Mesothelial cell of epicardium (in vitro differentiated cells): ENCODE measurements around a stretch of chr10.

DNA sequence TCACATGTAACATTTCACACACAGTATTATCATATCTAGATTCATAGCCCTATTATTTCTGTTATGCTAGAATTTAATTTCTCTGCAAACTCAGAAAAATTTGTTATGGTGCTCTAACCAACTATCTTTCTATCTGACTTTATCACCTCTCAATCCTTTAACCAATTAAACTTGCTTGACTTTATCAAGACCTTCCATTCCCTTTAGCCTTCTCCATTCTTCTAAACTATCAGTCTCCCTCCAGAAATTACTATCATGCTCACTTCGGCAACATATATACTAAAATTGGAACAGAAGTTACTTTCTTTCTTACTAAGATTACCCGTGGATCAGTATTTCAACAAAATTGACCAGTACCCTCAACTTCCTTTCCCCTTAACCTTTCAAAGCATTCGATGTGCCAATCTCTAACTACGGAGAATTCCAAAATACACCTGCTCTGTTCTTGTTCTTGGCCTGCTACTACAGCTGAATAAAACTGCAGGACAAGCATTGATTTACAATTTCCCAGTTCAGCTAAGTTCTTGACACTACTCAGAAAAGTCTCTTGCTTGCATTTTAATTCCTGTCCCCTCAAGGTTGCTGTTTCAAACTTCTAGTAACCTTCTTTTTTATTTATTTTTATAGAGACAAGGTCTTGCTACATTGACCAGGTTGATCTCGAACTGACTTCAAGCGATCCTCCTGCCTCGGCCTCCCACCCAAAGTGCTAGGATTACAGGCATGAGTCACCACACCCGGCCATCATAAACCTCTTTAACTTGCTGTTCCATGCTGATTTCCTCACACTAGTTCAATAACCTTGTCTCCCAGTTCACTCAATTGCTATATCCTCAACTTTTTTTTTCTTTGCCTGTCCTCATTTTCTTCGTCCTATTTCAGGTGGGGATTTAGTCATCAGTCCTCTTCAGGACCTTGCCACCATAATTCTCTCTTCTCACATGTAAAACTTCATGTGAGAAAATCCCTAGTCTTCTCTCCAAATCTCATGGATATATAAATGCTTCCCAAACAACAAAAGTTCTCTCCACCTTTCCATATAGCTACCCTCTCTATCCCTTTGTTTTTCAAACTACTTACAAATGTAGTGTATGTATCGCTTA is 80.1 kb downstream of the ARHGAP21 start:
- PRO-cap = no peak

DNA sequence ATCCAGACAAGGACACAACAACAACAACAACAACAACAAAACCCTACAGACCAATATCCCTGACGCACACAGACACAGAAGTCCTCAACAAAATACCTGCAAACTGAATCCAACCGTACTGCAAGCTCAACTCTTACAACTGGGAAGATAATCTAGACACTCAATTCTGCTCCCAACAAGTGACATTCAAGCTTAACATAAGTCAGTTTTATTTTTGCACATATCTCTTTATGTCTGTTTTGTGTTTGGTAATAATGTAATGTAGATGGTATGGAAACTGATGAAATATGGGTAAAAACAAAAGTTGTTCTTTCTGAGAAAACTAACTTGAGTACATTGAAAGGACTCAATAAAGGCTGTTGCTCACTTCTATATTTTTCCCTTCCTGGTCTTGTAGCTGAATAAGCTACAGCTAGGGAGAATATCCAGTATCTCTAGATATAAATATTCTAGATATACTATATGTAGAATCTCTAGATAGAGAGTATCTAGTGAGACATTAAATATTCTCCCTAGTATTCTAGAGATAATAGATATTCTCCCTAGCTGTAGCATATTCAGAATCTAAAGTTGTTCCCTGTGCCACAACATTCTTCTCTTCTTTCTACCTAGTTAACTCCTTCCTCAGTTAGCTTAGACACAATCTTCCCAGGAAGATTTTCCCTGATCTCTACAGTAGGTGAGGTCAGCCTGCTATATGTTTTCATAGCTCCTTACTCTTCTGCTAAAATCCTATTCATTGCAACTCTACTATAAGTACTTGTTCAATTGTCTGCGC is 13.7 kb downstream of the ARHGAP21 start:
- PRO-cap = no peak

DNA sequence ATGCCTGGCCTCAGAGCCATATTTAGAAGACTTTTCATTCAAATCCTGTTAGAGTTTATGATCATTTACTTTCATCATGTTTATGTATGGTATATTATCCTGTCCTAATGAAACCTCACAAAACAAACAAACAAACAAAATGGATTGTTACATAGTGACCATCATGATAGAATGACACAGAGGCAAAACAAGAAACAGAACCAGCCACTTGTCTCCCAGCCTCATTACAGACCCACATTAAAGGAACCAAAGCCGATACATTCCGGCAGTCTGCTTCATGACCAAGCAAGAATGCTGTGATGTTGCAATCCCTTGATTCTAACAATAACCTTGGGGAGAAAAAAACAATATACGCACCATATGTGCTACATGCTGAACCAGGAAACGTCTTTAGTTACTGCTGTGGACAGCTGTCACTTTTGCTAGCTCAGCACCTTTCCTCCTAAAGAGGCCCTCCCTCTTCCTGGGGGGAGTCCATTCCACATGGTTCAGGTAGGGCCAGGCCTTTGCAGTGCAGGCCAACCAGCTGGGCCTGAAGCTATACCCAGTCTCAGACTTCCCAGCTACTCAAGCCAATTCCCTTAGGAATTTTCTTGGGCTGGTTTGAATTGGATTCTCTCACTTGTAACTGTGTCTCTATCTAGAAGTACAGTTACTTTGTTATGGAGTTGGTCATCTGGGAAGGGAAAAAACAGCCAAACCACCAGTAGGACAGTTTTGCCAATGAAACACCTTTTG is 79.1 kb downstream of the PRTFDC1 start:
- PRO-cap = no peak

GRCh38 chr10:24882192-24882662 is 70.2 kb downstream of the PRTFDC1 start:
- PRO-cap = no peak

DNA sequence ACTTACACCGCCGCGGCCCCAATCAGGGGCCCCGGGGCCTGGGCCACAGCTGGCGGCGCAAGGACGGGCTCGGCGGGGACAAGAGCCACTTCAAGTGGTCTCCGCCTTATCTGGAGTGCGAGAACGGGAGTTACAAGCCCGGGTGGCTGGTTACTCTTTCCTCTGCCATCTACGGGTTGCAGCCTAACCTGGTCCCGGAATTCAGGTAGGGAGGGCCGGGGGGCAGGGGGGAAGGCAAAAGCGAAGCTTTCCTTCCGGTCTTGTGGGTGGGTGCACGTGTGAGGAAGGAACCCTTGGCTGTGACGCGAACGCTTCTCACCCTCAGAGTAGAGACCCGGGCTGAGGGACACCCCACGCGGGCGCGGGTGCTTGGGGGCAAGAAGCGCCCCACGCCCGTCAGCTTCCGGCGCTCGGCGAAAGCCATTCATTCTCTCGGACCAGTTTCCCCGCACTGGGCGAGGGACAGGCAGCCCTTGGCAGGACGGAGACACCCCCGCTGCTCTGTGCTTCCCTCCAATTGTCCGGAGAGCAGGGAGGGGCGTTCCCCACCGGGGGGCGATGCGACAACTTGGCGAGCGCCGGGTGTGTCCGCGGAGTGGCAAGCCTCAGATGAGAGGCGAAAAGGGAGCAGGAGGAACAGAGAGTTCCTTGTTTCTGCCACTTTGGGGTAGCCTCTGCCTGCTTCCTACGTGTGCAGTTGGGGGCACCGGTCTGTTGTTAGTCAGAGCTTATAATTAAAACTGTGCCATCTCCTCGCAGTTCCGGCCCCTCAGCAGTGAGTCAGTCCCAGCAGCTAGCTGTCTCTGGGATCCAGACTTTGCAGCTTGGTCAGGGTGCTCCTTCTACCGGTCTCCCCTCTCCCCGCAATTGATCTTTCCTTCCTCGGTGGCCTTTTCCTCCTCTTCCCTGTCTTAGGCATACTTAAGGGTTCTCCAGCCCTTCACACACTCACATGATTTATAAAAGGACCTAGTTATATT is 1.6 kb downstream of the GPR158 start:
- PRO-cap = no peak

DNA sequence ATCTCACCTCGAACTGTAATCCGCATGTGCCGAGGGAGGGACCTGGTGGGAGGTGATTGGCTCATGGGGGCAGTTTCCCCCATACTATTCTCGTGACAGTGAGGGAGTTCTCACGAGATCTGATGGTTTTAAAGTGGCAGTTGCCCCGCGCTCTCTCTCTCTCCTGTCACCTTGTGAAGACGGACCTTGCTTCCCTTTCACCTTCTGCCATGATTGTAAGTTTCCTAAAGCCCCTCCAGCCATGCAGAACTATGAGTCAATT is 53.3 kb upstream of the MYO3A start:
- PRO-cap = no peak

GRCh38 chr10:25934639-25935373 is 777 bp downstream of the MYO3A start:
- PRO-cap = no peak

DNA sequence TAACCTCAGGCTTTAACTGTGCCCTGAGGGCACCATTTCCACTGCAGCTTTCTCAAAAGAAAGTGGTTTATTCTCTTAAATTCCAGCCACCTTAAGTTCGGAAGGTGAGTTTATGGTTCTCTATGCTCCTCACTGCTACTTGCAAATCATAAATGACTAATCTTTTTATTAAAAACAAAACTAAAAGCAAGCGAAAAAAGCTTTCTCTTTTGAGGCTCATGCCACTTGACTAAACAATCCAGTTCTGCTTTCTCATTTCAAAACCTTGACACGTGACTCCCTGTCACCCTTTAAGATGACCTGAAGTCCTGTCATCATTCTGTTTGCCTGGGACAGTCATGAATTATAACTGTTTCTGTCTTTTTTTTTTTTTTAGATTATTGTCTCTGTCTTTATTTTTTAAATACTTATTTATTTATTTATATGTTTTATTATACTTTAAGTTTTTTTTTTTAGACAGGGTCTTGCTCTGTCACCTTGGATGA is 7.3 kb upstream of the APBB1IP start:
- PRO-cap = no peak

DNA sequence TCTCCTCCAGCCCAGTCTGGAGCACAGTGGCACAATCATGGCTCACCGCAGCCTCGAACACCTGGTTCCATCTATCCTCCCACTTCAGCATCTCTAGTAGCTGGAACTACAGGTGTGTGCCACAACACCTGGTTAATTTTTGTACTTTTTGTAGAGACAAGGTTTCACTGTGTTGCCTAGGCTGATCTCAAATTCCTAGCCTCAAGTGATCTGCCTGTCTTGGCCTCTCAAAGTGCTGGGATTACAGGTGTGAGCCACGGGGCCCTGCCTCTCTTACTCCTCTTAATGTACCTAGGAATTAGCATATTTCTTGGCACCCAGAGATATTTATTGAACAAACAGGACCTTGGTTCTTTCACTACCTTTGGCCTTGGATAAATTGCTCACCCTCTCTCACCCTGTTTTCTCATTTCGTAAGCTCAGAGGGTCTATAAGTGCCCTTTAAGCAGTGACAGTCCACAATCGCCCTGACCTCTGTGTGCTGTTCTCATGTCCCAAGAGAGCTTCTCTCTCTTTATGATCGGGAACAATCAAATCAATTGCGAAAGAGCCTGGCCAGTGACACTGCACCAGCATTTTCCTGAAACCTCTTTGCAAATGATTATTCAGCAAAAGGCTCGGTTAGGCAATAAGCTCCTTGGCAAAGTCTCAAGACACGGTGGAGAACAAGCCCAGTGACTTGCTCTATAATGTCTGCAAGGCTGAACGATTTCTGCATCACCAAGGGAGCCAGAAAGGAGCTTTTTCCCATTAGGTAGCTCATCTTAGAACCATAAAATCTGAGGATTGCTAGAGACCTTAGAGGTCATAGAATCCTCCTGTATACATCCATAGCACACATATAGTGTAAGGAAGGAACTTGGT is 117.7 kb downstream of the APBB1IP start:
- PRO-cap = no peak

DNA sequence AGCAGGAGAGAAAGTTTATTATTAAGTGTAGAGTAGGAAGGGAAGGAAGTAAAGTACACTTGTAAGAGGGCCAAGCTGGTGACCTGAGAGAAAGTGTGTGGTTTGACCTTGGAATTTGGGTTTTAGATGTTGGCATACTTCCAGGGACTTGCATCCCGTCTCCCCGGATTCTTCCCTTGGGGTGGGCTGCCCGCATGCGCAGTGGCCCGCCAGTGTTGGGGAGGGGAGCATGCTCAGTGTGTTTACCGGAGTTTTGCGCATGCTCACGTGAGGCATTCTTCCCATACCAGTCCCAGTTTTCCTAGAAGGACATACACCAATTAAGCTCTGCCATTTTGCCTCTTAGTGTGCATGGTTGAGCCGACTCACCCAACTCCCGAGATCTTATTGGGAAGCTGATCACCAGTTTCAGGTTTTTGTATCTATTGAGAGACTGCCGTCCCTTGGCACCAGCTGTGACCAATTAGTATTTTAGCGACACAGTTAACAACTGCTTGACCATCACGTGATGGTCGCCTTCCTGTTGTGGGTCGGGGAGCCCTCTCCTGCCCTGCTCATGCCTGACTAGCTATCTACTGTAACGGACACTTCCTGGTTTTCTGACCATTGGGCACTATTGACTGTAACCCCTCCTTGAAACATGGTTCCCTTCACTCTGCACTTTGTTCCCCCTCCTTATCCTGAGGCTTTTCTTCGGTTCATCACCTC is 9.6 kb downstream of the PDSS1 start:
- PRO-cap = no peak

DNA sequence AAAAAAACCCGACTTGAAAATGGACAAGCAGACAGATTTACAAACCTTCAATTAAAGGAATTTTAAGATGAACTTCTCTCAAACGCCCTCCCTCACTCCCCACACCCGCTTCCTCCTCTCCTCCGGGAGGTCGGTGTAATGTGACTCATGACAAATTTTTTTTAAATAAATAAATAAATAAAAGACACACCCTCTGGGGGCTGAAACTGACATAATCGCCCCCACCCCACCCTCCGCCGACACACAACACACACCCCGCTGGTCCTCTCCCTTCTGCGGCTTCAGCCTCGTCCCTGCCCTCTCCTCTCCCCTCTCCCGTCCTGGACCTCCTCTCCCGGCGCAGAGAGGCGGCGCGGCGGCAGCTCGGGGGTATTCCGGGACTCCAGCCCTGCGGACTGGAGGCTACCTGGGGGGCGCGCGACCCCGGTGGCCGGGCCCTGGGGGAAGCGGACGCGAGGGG is 724 bp downstream of the ABI1 start:
- PRO-cap = unidirectional peak, plus-strand start at position 218 of the sequence

GRCh38 chr10:26869262-26870053 is 8.7 kb upstream of the ABI1 start:
- PRO-cap = no peak

DNA sequence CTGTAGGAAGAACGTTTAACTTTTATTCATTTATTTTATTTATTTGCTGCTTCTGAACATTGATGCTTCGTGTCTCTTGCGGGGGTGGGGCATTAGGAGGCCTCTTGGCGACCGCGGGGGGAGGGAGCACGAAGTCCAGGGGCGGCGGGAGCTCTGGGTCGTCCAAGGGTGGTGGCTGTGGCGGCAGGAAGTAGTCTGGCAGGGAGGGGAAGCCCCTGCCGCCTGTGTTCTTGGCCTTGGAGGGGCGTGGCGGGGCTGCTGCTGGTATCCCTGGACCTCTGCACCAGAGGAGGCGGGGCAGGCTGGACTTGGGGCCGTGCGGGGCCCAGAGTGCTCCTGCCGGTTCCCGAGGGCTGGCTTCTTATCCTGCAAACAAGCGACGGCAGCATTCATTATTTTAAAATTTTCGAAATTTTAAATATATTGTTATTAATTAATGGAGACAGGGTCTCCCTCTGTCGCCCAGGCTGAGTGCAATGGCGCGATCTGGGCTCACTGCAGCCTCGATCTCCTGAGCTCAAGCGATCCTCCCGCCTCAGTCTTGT is 70.5 kb upstream of the ABI1 start:
- PRO-cap = no peak

DNA sequence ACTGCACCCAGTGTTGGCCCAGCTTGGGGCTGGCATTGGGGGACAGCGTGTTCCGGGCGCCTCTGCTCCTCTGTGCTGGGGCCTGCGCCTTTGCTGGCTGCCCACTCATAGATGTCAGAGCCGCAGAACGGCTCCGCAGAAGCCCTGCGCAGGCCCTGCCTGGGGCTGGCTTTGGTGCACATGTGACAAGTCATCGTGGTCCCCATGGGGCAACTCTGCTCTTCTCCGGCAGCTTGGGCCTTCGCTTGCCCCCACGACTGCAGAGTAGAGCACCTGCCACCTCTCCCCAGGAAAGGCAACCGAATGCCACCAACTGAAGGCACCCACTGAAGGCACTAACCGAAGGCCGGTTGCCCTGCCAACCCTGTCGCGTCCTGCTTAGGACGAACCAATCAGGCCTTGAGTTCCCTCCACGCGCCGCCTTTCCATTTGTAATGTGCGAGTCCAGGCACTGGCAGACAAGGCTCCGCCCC is 85.6 kb upstream of the ABI1 start:
- PRO-cap = no peak

- PRO-cap = no peak
These were observed 65.1 kb downstream of the ANKRD26 start for GRCh38 chr10:27034874-27035915.

DNA sequence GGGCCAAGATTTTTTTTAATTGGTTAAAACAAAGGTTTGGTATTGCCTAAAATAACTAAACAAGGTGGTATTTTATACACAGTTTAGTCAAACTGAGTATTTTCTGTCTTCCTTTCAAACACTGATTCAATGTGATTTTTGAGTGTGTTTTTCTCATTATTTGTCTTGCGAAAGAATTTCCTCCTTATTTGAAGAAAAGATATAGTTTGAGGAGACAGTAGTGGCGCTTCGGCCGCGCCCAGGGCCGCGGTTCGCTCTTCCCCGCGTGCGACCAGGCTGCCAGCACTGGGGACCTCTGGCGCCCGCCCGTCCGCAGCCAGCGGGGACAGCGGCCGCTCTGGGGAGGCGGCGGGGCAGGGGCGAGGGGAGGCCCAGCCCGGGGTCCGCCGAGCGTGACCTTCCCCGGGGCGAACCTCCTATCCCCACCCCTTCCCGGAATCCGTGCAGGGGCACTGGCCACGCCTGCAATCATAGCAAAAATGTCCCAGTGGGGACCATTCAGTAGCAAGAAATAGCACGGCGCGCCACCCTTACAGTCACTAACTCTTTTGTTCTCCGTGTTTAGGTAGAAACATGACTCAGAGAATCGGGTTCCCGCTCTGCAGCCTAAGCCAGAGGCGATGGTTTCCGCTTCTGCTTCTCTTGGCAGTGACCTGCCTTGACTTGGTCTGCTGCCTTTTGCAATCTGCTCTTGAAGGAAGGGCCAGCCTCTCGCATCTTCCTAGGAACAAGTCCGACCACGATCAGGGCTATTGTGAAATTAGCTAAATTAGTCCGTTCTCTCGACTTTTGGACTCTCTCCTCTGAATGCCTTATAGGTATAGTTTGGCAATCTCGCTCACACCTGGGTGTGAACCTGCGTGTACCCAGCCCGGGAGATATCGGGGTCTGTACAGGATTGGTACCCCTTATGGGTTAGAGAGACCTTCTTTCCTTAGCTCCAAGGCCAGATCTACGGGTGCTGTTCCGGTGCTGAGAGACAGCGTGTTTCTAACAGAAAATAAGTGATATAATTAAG is 79.2 kb upstream of the ACBD5 start:
- PRO-cap = no peak

DNA sequence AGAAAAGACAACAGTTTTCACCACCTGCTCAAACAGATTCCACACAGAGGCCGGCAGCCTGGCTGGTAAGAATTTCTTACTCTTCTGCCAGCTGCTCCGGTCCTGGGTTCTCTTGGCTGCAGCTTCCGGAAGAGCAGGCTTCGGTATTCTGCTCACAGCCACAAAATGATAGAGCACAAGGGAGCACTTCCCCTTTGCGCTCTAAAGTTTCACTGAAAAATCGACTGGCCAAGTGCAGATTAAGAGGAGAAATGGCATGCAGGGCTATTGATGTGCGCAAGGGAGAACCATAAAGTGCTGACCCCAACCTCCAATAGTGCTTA is 114.1 kb upstream of the ACBD5 start:
- PRO-cap = no peak

DNA sequence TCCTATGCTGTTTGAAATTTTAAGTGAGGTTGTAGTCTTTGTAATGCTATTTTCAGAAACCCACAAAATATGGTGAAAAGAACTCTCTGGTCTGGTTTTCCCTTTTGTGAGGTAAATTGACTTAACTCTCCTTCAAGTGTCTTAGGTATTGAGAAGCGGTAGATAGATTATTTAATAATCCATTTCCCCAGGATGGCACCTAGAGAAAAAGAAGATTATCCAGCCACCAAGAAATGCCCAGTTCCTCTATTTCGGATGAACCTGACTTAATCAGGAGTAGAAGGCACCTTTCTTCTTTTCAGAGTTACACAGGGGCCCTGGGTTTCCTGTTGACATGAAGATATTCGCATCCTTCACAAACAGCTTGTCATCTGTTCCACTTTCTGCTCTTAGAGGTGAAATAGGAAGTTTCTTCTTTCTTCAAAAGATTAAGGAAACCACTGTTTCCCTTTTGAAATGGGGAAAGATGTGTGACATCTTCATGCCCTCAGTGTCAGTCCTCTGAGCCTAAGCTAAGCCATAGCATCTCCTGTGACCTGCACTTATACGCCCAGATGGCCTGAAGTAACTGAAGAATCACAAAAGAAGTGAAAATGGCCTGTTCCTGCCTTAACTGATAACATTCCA is 39.2 kb upstream of the RAB18 start:
- PRO-cap = no peak

GRCh38 chr10:27482878-27483569 is 21.1 kb upstream of the RAB18 start:
- PRO-cap = no peak

DNA sequence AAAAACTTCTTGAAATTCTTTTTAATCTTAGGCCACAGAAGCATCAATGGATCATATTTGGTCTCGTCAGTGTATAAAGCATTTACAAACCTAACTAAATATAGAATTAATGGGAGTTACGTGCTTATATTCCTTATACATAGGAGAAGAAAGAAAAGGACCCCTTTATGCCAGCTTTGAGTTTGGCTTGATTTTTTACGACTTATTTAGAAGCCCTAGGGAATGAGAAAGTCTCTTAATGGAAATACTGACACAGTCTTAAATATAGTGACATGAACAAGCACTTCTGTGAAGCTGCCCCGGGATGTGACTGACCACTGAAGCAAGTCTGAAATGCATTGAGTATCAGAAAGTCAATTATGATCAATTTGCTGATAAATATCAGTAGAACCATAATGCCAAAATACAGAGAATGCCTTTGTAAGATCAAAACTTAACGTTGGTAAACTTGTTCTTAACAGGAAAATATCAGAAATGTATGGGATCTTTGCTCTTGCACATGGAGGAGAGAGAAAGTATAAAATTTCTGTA is 19.8 kb downstream of the MKX start:
- PRO-cap = no peak